Heart right ventricle (tissue), 2 donors: ENCODE measurements around the gene LRMDA.

DNA sequence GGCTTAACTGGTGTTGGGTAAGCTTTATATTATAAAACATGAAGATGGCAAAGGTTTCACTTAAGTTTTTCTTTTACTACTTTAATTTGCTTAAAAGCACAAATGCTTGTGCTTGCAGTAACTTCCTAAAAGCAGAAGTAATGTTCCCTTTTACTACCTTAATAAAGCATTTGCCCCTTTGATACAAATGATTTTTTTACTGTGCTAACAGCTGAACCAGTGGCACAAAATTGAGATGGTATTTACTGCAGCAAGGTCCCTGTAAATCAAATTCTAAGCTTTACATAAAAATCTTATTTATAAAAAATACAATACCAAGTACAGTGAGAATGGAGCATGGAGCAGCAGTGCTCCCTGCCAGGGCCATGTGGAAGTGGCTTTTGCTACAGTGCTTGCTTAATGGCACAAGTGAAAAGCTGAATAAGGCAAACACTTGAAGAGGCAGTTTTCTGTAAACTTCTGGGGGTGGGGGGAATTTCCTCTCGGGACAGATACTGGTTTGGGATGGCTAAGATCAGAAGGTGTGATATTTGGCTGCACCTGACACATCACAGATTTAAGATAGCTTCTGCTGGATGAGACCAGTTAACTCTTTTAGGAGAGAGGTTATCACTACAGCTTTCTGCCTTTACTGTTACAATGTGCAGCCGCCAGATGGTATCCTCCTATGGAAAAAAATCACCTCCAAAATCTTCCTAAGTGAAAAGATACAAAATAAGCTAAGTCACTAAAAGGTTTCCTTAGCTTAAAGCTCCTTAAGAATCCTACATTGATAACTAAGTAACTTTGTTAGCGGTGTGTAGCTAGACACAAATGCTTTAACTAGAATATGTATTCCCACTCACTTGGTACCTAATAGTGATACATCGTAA, 27.5 kb downstream of the AP3M1 start:
- PRO-cap, 2 experiments, result no peak in any of the 2 experiments

GRCh38 chr10:74153154-74153555, 2.1 kb downstream of the ADK start:
- PRO-cap, 2 experiments, result peak in 1 of 2 experiments; most common plus-strand start chr10:74153424 (in 1); most common minus-strand start chr10:74153281 (in 1)

- PRO-cap, 2 experiments, result no peak in any of the 2 experiments
Measured at GRCh38 chr10:74217961-74218564, 67.0 kb downstream of the ADK start.

DNA sequence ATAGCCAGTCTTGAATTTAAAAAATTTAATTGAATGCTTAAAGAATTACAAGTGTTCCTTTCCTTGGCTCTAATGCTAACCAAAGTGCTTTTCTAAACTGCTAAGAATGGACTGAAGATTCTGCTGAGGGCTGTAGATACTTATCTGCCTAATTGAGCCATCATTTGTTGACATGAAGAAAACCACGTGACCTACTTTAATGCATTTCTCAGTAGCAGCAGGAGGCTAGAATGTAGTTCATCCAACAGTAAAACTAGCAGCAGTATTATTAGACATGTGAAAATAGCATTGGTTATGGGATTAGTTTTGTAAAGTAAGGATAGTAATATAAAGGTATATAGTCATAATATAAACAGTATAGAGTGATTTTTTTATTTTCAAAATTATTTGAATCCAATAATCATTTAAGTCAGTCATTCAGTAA, 282.3 kb downstream of the ADK start:
- PRO-cap, 2 experiments, result no peak in any of the 2 experiments

DNA sequence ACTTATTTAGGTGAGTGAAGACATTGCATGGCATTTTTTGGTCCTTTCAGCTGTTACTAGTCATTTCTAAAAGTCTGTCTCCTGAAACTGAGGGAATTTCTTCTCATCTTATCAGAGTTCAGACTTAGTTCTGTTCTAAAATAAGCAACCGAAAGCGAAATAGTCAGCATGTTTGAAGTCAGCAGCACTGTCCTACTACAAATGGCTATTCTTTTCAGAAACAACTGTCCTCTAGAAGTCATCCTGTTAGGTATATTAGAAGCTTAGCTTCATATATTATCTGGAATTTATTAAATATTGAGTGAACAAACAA, 227.5 kb upstream of the KAT6B start:
- PRO-cap, 2 experiments, result no peak in any of the 2 experiments

DNA sequence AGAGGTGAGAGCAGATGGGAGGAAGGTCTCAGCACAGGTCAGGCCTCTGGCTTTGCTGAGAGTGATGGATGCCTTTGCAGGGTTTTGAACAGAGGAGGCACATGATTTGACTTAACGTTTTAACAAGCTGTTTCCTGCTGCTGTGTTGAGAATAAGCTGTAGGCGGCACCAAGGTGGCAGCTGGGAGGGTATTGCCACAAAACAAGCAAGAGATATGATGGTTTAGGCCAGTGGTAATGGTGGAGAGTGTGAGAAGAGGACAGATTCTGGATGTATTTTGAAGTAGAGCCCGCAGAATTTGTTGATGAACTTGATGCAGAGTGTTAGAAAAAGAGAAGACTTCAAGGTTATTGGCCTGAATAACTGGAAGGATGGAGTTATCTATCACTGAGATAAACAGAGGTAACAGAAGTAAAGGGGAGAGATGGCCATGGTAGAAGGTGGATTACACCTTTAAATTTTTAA, 97.4 kb downstream of the KAT6B start:
- PRO-cap, 2 experiments, result no peak in any of the 2 experiments

DNA sequence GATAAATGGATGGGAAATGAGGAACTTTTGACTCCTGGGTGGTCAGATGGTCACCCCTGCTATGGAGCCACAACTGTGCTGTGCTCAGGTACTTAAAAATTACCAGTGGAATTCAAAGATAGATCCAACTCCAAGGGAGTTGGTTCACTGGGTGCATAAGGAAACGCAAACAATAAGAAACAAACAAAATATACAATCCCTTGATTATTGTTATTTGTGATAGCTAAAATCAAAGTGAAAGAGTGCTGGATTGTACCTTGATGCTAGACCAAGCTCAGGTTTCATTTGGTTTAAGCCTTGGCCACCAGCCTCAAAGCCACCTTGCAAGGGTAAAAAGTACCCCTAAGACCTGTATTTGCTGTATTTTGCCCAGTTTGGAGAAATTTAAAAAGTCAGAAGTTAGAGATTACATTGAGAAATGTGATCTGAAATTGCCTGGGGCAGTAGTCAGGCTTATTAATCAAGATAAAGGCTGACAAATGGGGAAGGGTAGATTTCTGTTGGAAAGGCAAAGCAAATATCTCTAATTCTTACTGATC, 11.2 kb downstream of the COMTD1 start:
- PRO-cap, 2 experiments, result no peak in any of the 2 experiments

- PRO-cap, 2 experiments, result peak in 2 of 2 experiments; most common plus-strand start chr10:75431297 (in 1); most common minus-strand start chr10:75431215 (in 2)
Measured at GRCh38 chr10:75431057-75431968, at the start of gene LRMDA. Gene LRMDA (plus strand): TSS chr10:75431624.

DNA sequence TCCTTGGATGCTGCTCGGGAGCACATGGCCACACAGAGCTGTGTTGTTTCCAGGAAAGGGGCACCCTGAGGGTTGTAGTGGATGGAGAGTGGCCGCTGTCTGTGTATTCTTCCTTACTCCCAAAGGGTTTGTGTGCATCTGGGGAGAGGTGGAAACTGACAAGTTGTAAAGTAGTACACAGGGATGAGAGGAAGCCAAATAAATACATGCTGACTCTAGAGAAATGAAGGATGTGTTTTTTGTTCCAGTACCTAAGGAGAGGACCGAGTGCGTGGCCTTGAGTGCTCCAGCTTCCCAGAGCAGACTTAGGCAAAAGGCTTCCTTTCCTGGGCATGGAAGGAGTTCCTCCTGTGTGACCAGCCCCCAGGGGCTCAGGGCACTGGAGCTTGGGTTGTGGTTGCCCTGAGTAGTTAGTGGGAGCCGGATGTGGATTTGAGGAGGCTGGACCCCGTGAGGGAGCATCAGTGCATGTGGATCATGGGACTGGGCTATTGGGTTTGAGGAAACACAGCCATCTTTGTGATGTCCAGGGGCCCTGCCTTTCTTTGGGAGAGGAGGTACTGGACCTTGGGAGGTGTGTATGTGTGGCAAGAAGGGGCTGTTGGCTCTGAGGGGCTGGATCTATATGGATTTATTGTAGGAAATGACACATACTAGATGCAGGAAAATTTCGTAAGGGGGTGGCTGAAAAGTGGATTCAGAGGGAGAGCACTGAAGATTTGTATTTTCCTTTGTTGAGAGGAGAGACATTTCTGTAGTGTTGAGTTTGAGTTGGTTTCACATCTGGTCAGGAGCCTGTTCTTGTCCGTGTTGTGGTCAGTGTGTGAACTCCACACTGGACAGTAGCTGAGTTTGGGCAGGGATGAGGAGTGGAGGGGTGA, 8.4 kb downstream of the LRMDA start:
- PRO-cap, 2 experiments, result no peak in any of the 2 experiments

DNA sequence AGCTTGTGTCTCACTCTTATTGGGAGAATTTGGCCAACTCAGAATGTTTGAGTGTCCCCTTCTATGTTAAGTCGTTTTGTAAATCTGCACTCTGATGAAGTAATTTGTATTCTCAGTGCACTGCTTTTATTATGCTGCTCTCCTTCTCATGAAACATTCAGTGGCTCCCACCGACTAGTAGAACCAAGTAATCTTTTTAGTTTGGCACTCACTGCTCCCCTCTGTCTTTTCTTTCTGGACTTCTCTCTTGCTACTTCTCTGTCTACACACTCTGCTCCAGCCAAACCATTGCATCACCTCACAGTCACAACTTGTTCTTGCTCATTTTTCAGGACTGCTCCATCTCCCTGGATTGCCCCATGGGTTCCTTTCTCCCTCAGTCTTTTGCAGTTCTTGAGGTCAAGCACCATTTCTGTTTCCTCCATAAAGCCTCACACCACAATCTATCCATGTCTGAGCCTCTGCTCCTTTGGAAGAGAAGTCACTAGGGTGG, 186.0 kb downstream of the LRMDA start:
- PRO-cap, 2 experiments, result no peak in any of the 2 experiments

- PRO-cap, 2 experiments, result no peak in any of the 2 experiments
Measured at GRCh38 chr10:75664256-75664748, 232.9 kb downstream of the LRMDA start.

- PRO-cap, 2 experiments, result no peak in any of the 2 experiments
Measured at GRCh38 chr10:75723000-75723710, 291.7 kb downstream of the LRMDA start.

GRCh38 chr10:76024567-76025261, 593.3 kb downstream of the LRMDA start:
- PRO-cap, 2 experiments, result no peak in any of the 2 experiments

- PRO-cap, 2 experiments, result no peak in any of the 2 experiments
Measured at GRCh38 chr10:76033099-76034303, 602.1 kb downstream of the LRMDA start.

DNA sequence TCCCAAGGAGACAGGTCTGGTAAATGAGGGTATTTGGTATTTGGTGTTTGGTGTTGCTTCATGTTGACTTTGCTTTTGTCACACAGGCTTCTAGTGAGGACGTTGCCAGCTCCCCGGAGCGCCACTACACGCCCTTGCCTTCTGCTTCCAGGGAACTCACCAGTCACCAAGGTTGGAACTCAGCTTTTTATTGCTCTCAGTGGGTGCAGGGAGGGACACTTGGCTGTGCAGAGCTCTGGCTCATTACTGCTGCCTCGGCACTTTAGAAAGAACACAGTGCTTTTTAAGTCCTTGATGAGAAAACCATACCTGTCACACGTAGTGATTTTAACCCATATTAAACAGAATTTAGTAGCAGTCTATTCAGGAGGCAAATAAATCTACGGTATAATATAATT, 892.9 kb downstream of the LRMDA start:
- PRO-cap, 2 experiments, result peak in 1 of 2 experiments; most common plus-strand start position 199 of the sequence (in 1); most common minus-strand start position 161 of the sequence (in 1)

- PRO-cap, 2 experiments, result no peak in any of the 2 experiments
Measured at GRCh38 chr10:76559529-76559997, 1078.0 kb downstream of the KCNMA1 start.

- PRO-cap, 2 experiments, result no peak in any of the 2 experiments
Measured at GRCh38 chr10:77072983-77073480, 564.6 kb downstream of the KCNMA1 start.

GRCh38 chr10:77192982-77193588, 444.5 kb downstream of the KCNMA1 start:
- PRO-cap, 2 experiments, result no peak in any of the 2 experiments

DNA sequence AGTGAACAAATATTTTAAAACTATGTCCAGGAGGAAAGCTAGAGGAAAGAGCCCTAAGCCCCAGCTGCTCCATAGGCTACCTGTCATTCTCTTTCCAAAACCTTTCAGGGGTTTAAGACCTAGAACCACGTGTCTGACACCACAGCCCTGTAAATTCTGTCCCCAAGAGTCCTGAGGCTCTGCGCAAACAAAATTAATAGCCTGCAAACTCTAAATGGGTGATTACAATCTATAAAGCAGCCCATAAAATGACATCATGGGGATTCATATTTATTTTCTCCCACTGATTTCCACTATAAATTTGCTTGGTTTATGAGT, 332.0 kb downstream of the KCNMA1 start:
- PRO-cap, 2 experiments, result no peak in any of the 2 experiments

DNA sequence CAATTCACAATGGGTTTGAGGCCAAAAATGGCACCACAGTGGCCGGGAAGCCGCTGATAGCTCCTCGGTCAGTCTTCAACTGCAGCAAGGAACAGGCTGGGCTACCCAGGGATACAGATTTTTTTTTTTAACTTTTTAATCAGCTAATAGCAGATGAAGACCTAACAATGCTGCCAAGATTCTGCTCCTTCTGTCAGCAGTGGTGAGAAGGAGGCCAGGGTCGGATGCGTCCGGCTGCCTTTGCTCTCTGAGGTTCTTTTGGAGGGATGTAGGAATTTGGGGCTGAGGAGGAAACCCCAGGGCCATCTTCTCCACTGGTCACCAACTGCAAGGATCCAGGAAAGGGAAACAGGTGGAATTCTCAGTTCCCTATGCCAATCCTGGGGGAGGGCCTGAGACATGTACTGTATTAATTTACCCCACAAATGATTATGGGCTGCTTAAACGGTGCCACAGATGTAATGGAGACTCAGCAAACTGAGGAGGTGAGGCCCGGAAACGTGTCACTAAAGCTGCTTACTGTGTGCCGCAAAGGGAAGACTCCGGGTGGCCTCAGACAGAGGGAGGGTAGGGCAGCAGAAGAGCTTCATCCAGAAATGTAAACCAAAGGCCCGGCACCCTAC, 167.7 kb downstream of the KCNMA1 start:
- PRO-cap, 2 experiments, result no peak in any of the 2 experiments